Duodenum (tissue), 1 donor: ENCODE measurements around the genes NATD1 and KCNJ12.

GRCh38 chr17:20320452-20321653, 146.5 kb downstream of the LGALS9B start:
- PRO-cap: no peak

DNA sequence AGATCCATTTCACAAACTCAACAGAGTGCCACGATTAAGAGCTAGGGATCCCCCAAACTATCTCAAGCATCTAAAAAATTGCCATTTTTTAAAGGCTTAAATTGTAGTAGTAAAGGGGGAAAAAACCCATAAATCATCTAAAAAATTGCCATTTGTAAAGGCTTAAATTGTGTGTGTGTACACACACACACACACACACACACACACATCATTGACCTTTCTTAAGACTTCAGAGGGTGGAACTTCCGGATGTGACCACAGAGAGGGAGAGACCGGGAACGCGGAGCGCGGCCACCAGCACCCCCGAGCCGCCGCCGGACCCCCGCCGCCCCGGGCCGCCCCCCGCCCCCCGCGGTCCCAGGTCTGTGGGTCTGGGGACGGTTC, 9.1 kb downstream of the CDRT15L2 start:
- PRO-cap: unidirectional peak, plus-strand start at position 268 of the sequence

DNA sequence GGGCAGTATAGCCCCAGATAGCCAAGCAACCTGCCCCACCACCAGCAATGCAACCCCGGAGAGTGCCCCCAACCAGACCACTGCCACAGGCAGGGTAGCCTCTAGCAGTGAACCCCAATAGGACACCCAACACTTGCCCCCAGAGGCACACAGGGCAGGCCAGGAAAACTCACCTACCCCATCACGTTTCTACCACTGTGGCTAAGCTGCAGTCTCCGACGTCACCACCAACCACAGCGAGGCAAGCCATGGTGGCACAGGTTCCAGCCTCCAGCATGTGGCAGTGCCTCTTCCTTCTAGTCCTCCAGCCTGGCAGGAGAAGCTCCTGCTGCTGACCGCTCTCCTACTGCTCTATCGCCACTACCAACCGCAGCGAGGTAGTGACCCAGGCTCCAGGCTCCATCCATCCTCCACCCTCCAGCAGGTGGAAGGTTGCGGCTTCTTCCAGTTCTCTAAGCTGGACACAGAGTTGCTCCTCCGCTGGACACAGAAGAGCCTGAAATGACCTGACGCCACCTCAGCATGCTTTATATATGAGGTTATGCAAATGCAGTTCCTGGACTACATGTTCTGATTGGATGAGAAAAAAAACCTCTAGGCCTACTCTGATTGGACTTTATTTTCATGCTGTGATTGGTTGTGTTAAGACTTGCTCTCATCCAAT, 175.0 kb downstream of the USP22 start:
- PRO-cap: no peak

GRCh38 chr17:20922350-20922792, 120.4 kb downstream of the USP22 start:
- PRO-cap: no peak

DNA sequence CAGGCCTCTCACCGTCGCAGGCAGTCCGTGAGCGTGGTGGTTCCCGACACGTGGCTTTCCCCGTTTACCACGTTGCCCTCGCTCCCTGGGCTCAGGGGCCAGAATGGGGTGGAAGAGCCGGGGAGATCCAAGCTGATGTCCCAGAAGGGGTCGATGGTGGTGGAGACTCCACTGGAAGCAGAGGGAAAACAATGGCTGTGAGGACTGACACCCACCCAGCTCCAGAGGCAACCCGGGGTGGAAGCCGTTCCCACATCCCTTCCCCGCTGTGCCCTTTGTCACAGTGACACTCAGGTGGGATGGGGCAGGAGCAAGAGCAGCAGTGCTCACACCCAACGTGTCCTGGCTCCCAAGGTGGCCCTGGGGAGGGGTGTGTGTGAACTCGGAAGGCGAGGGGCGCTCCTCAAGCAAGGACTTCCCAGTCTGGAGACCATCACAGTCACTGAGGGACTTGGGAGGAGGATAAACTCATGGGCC, 31.6 kb downstream of the USP22 start:
- PRO-cap: no peak

DNA sequence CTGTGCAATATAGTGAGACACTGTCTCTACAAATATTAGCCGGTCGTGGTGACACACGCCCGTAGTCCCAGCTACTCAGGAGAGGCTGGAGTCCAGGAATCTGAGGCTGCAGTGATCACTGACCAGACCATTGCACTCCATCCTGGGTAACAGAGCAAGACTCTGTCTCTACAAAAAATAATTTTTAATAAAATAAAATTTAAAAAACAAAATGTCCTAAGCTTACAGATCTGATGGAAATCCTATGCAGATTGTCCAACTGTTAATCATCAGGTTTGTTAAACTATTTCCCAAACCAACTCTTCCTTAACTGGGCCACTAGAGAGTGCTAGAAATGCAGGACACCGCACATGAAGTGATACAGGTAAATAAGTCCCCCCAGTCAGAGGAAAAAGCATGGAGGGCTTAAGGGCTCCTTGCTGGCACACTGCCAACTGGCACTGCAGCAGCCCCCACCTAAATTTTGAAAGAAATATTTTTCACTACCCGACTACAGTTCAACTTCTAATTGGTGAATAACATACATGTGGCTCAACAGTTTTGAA, 2.7 kb downstream of the USP22 start:
- PRO-cap: no peak

DNA sequence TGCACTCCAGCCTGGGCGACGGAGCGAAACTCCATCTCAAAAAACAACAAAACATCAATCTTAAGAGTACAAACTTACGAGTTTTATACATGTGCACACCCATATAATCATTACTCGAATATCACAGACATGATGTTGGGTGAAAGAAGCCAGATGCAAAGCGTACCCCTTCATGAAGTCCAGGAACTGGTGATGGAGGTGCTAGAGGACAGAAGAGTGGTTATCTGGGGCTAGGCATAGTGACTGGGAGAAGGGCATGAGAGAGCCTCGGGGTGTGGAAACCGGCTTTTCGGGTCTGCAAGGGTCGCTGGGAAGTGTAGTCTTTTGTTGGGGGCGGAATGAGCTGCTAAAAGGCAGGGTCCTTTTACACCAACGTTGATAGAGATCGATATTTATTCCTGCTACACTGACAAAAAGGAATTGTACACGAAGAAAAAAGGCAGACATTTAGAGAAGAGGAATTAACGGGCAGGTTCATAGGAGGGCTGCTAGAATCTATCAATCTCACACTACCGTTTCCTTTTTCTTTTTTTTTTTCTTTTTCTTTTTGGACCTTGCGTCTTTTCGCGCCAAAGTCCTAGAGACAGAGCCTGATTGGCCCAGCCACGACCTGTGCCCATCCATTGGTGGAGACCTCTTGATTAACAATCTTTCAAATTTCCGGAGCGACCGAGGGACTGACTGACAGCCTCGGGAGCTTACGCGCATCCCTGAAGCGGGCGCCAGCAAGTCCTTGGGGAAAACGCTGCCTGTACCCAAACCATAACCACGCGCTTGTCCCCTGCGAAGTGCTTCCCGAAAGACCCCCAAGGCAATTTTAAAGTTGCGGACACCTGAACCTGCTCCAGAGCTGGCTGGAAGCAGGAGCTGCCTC, 27.7 kb upstream of the DHRS7B start:
- PRO-cap: unidirectional peak, plus-strand start at position 655 of the sequence; unidirectional peak, plus-strand start at position 672 of the sequence

DNA sequence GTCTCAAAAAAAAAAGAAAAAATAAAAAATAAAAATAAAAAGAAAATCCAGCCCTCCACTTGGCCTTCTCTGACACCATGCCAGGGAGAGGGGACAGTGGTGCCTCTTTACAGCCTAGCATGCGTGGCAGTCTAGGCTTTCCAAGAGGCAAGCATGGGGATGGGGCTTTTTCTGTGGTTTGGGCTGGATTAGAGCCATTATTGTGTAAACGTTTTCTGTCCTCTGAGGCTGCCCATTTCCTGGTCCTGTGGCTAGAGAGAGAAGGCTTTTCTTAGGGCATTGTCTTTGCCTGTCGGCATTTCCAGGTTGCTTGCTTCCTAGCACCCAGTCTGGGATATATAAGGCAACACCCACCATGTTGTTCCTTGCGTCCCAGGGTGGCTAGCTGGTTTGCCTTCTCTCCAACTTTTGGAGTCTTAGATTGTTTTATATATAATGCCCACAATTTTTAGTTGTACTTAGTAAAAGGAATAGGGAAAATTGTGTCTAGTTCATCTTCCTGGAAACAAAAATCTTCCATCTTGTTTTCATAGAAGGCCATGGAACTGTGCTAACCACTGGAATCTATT, 2.6 kb upstream of the DHRS7B start:
- PRO-cap: no peak

GRCh38 chr17:21252574-21253668, at the start of gene NATD1:
TSS of gene NATD1 (minus strand) at chr17:21253410.
- PRO-cap: bidirectional peak, plus-strand start at chr17:21253577, minus-strand start at chr17:21253410

DNA sequence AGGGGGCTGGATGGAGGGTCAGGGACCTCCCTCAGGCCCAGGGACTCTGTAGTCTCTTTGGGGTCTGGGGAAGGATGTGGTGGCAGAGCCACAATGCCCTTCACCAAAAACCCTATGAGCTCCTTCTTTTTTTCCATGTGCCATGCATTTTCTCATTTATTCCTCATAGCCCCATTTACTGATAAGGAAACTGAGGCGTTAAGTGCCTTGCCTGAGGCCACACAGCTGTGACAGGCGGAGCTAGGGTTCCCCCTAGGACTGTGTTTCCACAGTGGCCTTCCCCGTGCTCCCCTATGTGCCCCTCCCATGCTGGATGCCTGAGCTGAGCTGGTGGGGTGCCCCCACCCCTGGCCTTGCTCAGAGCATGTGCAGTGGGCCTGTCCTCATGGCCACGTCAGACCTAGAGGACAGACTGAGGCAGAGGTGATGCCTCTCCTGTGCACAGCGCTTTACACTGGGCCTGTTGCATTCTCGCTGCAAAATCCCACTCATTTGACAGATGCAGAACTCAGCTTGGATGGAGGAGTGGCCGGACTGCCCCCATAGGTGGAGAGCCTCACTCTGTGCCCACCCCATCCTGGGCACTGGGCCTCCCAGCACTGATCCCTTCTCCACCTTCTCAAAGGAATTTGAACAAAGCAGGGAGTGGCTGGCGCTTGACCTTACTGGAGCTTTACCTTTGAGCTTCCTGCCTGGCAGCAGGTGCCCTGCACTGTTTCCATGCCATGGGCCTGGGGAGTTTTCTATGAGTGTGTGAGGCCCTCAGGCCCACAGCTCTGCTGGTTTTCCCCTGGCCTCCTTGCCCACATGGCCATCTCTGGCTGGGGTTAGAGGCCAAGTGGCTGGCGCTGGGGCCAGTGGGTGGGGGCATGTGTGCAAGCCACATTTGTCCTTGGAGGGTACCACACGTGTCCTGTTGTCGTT, 2.6 kb downstream of the MAP2K3 start:
- PRO-cap: bidirectional peak, plus-strand start at position 746 of the sequence, minus-strand start at position 484 of the sequence

DNA sequence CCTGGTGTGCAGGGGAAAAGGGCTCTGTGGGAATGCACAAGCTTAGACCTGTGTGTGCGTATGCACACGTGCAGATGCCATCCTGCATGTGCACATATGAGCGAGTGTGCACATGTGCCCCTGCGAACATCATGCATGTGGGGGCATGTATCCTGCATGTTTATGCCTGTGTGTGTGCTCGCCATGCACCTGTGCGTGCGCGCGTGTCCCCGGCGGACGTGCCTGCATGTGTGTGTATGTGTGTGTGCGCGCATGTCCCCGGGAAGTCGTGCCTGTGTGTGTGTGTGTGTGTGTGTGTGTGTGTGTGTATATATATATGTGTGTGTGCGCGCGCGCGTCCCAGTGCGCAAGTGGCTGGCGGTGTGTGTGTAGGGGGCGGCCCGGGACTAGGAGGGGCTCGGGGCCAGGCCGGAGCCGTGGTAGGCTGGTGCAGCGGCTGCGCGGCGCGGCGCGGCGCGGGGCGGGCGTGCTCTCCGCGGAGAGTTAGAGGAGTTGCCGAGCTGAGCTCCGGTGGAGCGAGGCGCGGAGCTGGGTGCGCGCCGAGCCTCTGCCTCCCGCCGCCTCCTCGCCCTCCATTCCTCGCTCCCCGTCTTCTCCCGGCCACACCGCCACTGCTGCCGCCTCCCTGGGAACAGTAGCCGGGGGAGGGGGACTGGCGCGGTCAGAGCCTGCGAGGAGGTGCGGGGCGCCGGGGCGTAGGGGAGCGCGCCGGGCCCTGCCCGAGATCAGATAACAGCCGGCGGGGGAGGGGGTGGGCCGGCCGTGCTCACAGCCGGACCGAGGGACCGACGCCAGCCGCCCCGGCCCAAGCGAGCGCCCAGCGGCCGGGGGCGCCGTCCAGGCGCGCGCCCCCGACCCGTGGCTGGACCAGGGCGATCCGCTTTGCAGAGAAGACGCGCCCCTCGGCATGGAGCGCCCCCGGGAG, at the start of gene KCNJ12:
Gene KCNJ12, plus strand, starts transcription at position 490 of the 925 bp plus-strand sequence.
- PRO-cap: no peak

DNA sequence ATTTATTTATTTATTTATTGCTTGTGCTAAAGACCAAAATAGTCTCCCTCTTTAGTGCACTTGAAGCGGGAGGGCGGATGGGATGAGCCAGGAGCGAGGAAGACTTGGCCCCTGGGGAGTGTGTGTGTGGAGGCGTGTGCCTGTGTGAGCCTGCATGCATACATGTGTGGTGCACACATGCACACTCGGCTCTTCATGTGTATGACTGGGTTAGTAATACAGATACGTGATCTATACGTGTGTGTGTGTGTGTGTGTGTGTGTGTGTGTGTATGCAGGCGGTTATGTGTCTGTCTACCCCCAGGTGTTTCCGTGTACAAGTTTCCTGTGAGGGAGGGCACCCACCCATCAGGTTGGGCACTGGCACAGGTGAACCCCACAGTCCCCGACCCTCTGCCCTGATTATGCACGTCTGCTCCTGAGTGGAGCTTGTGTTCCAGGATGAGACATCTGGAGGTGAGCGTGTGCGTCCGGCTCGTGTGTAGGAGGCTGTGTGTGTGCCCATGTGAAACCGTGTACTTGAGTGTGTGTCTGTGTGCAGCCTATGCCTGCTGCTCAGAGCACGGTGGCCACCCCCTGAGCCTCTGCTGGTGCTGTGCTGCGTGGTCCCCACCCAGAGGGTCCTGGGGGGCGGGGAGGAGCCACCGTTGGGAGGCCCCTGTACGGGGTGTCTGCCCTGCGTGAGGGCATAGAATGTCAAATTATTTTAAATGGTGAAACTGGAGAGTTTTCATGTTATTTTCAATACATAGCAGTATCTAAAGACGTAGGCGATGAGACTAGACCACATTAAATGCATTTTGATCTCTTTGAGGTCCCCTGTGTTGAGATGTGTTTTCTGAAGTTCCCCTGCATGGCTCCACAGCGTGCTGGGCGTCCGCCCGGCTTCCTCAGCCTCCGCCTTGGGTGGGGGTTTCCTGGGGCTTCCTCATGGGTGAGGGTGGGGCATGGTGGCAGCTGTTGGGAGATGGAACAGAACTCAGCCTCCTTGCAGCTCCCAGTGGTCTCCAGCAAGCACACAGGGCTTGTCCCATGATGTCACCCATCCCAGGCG, 43.2 kb downstream of the KCNJ12 start:
- PRO-cap: no peak

GRCh38 chr17:21452270-21452720, 76.1 kb downstream of the KCNJ12 start:
- PRO-cap: no peak

GRCh38 chr17:21680959-21681556, 11.3 kb upstream of the KCNJ18 start:
- PRO-cap: no peak

GRCh38 chr17:26774788-26775229, 519.1 kb upstream of the WSB1 start:
- PRO-cap: no peak

GRCh38 chr17:27332170-27332510, 38.2 kb downstream of the WSB1 start:
- PRO-cap: no peak

DNA sequence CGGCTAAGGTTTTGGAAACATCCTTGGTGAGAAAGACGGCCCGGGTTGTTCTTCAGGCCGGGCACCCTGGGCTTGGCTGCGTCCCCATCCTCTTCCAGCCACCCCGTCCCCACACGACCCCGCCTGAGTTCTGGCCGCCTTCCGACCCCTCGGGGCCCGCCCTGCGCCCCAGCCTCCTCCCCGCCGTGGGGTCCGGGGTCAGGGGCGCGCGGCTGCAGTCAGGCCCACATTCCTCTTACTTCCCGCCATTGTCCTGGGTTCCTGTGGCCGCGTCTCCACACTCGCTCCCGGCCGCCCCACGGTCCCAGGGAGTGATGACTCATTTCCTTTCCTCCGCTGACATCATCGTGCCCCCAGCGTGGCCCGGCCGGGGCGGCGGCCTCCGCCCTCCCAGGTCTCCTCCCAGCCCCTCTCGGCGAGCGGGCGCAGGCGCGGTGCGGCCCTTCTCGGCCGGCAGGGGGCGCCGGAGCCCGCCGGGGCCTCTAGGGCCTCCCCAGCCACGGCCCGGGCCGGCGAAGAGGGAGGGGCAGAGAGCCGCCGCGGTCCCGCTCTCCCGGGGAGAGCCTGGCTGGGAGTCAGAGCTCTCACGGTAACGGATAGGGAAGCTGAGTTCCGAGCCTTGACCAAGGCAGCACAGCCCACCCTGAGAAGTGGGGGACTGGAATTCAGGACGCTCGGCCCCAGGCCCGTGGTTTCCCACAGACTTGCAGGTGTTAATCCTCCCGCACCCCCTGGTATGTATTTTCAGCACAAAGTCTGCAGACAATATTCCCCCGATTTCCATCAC, 59.8 kb downstream of the WSB1 start:
- PRO-cap: bidirectional peak, plus-strand start at position 512 of the sequence, minus-strand start at position 298 of the sequence

- PRO-cap: no peak
These were observed 3.1 kb downstream of the KSR1 start for GRCh38 chr17:27459301-27459877.

DNA sequence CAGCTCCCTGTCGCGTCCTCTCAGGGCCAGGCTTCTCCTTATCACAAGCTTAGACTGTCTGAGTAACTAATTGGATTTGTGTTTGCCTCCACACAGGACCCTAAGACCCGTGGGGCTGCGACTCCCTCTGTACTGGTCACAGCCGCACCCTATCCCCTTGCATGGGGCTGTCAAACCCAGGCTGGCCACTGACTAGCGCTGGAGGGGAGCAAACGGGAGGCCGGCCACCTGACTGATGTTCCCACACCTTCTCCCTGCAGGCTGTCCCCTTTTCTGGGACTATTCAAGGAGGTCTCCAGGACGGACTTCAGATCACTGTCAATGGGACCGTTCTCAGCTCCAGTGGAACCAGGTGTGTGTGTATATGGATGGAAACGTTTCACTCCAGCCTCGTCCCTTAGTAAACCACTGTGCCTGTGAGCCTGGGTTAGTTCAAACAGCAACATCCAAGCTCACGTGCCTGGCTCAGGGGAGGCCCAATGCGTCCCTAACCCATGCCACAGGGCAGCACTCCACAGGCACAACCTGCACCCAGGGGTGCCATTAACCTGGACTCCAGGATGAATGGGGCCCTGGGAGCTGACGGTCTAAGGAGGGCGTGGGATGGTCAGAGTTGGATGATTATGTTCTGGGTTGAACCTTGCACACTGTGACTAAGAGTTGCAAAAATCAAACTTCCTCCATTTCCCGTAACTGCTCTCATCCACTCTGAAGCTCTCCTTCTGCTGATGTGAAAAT, 7.2 kb downstream of the LGALS9 start:
- PRO-cap: no peak

DNA sequence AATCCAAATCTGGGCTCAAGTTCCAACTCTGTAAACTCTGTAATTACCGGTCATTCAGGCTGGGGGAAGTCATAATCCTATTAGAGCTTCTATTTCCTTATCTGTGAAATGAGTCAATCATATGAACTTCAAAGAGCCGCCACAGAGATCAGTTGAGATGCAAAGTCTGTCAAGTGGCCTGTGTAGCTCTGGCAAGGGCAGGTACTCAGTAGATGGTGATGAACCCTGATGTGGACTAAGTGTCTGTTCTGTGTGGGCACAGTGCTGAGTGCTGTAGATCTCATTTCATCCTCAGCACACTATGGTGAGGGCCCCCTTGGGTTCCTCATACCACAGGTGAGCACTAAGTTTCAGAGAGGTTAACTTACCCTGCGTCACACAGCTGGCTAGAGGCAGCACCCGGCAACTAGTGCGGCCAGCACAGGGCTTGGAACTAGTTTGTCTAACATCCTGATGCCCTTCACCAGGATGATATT, 2.5 kb downstream of the NOS2 start:
- PRO-cap: no peak